Monocyte (primary cell): ENCODE results near the genes ANTXR1 and PCBP1.

- PRO-cap, 2 experiments = no peak in any of the 2 experiments
These were observed 147.2 kb downstream of the MEIS1 start for GRCh38 chr2:66582113-66582604.

GRCh38 chr2:66695381-66695672, 260.4 kb downstream of the MEIS1 start:
- PRO-cap, 2 experiments = no peak in any of the 2 experiments

DNA sequence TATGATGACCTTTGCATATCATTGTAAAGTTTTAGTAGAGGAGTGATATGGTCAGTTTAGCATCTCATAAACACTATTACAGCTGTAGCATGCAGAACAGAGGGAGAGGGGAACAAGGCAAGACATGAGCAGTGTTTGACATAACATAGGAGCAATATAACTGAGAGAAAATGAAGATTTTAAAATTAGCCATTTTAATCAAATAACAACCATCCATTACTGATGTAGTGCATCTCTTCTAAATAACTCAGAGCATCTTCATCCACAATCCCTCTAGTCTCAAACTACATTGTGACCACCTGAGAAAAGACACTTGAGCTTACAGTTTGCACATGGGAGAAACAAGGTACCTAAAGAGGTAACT, 155.7 kb downstream of the ETAA1 start:
- PRO-cap, 2 experiments = no peak in any of the 2 experiments

- PRO-cap, 2 experiments = peak in 2 of 2 experiments; most common plus-strand start chr2:68386426 (in 2); most common minus-strand start chr2:68386818 (in 1)
These were observed 21.4 kb downstream of the PLEK start for GRCh38 chr2:68386283-68387099.

- PRO-cap, 2 experiments = no peak in any of the 2 experiments
These were observed 23.2 kb downstream of the PLEK start for GRCh38 chr2:68388324-68388544.

DNA sequence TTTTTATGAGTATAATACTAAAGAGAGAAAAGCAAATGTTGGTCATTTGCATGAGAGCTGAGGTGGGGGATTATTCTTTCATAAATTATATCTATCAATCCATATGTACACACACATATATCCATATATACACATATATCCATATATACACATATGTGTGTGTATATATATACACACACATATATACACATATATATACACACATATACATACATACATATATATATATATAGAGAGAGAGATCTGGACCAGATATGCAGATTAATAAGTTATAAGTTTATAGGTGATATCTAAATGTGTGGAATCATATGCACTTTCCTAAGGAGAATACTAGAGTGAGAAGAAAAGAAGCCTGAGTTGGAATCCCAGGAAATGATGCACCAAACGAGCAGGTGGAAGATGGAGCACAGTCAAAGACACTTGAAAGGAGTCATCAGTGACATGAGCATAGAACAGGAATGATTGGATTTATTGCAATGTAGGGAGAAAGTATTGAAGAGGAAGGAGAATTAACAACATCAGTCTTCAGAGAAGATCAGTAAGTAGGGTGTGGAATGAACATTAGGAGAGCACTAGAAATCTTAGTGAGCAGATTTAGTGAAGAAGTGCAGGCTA, 68.3 kb downstream of the ARHGAP25 start:
- PRO-cap, 2 experiments = no peak in any of the 2 experiments

DNA sequence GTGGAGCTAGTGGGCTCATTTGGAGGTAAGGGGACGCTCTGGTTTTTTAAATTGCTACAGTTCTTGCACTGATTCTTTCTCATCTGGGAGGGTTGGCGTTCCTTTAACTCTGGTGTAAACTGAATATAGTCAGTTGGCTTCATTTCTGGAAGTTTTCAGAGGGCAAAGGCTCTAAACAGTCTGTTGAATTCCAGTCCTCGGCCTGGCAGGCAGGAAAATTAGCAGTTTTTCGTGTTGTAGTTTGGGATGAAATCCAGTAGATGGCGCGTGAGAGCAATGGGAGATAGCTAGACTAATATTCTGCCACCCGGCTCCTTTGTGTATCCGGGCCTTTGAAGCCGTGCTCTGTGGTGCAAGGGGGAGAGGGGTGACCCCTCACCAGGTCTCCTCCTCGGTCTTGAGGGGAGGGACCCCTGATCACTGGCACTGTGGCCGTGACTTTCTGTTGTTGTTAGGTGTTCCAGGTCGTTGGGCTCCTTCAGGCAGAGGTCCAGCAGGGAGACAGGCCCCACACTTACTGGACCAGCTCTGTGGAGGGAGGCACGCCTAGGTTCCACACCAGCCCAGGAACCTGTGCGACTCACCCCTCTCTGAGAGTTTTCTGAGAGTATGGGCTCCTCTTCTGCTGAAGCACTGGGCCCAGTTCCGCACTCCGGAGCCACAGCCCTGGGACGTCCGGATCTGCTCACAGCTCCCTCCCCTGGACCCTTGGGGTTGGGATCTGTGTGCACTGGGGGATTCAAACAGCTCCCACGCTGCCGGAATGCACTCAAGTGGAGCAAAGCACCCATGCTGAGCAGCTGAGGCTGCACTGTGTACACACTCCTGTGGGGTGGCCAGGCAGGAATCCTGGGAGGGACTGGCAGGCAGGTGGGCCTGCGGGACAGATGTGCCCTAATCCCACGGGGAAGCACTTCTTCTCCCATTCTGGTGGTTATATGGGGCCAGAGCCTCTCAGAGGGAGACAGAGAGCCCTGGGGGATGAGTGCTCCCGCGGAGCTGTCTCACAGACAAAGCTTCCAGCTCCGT, 9.0 kb downstream of the GKN2 start:
- PRO-cap, 2 experiments = no peak in any of the 2 experiments

DNA sequence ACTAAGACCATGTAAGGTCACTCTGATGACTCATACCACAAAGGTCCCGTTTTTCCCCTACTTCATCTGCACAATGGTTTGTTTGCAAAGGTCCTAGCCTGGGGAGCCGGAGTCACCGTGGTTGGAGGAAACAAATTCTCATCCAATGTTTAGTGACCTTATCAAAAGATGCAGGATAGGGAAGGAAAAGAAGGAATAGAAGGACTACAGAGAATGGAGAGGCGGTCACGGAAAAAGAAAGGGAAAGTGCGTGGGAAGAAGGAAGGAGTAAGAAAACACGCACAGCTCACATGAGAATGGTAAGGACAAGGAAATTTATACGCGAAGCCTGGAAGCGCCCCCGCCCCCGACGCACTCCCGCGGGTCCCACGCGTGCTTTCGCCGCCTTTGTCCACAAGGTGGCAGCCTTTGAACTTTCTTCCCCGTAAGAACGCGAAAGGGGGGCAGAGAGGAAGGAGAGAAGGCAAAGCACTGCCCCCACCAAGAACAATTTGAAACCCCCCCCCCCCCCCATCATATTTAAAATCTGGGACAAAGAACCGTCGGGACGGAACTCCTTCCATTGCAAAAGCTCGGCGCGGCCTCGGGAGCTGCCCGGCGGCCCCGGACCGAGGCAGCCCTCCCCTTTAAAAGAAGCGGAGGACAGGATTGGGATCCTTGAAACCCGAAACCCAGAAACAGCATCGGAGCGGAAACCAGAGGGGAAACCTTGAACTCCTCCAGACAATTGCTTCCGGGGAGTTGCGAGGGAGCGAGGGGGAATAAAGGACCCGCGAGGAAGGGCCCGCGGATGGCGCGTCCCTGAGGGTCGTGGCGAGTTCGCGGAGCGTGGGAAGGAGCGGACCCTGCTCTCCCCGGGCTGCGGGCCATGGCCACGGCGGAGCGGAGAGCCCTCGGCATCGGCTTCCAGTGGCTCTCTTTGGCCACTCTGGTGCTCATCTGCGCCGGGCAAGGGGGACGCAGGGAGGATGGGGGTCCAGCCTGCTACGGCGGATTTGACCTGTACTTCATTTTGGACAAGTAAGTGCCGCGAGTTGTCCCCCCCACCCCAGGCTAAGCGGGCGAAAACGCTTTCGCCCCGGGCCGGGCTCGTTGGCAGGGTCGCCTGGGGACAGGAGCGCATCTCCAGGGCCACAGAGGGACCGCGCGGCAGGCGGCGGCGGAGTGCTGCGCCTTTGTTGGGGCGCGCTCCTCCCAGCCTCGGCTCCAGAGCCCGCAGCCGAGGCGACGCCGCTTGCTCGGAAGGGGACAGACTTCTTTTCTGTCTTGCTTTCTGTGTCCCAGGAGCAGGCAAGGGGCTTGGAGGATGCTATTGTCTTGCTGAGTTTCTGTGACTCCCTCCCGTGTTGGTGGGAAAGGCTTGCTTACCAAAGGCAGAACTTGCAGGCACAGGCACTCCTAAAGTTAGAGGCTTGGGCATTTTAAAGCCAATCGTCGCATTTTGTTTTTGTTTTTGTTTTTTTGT, at the start of gene ANTXR1:
TSS of gene ANTXR1 (plus strand) at position 548 of the 1,465 bp plus-strand sequence.
- PRO-cap, 2 experiments = no peak in any of the 2 experiments

GRCh38 chr2:69201220-69202234, 185.5 kb downstream of the GFPT1 start:
- PRO-cap, 2 experiments = no peak in any of the 2 experiments

GRCh38 chr2:69271877-69272212, 115.2 kb downstream of the GFPT1 start:
- PRO-cap, 2 experiments = no peak in any of the 2 experiments

GRCh38 chr2:69316562-69317690, 70.1 kb downstream of the GFPT1 start:
- PRO-cap, 2 experiments = no peak in any of the 2 experiments

DNA sequence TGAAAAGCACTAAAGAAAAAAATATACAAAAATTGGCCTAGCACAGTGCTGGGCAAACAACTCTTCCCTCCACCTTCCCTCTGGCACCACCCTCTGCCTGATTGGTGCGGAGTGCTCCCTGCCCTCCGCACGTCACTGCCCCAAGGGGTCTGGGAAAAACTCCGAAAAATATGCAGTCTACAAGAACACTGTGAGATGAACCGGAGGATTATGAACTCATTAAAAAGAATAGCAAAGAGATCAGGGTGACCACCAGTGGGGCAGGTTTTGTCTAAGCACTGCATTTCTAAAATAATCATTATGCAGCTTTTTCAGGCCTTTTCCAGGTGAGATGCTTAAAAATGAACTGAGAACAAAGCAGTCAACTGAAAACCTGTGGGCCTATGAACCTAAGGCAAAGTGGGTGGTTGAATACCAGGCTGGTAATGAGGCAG, 57.6 kb downstream of the AAK1 start:
- PRO-cap, 2 experiments = no peak in any of the 2 experiments

DNA sequence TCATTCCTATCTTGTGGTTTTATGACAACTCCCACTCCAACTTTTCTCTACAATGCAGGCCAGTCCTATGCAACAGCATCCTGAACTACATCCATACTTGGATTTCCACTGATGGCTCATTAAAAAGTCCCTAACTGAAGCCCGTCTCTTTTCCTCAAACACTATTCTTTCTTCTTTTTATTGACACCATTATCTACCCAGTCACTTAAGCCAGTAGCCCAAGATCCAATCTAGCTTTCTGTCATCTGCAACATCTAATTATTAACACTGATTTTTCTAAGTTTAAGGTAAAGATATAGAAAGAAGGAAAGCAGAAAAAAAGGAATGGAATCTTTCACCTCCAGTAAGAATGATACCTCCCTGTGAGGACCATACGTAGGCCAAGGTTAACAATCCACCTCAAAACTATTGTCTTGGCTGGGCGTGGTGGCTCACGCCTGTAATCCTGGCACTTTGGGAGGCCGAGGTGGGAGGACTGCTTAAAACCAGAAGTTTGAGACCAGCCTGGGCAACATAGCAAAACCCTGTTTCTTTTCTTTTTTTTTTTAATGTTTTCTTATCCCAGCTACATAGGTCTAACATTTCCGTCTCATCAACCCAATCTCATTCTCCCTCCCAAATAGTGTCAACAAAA, 15.7 kb downstream of the AAK1 start:
- PRO-cap, 2 experiments = no peak in any of the 2 experiments

DNA sequence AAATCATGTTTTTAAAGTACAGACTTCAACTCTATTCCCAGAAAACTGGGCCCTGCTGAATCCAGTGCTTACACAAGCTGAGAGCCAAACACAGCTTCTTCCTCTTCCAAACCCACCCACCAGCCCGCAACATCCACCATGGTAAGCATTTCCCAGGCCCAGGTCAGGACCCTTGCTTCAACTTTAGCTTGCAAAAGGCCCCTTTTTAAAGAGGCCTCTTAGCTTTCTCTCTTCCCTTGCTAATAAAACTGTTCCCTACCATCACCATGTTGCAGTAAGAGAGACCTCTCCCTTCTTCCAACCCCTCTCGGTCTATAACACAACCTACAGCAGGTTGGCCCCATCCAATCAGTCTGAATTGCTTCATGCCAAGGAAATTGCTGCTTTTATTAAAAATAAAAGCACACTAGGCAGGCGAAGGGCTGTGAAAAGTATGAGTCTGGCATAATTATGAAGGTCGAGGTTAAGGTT, 1.9 kb downstream of the AAK1 start:
- PRO-cap, 2 experiments = peak in 1 of 2 experiments; most common minus-strand start position 309 of the sequence (in 1)

DNA sequence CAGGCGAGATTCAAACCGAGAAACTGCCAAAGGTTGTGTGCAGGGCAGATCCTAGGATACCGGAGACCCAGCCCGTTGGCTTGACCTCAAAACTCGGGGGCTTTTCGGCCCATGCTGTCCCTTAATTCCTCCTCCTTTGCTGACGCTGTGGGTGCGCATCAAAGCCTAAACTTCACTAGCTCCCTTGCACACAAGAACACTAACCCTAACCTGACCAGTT, 938 bp upstream of the AAK1 start:
- PRO-cap, 2 experiments = no peak in any of the 2 experiments

- PRO-cap, 2 experiments = peak in 2 of 2 experiments; most common plus-strand start chr2:69945604 (in 1); most common minus-strand start chr2:69945454 (in 1)
These were observed 16.0 kb downstream of the ASPRV1 start for GRCh38 chr2:69945261-69946032.

- PRO-cap, 2 experiments = no peak in any of the 2 experiments
These were observed 42.4 kb upstream of the PCBP1 start for GRCh38 chr2:70044688-70045499.

DNA sequence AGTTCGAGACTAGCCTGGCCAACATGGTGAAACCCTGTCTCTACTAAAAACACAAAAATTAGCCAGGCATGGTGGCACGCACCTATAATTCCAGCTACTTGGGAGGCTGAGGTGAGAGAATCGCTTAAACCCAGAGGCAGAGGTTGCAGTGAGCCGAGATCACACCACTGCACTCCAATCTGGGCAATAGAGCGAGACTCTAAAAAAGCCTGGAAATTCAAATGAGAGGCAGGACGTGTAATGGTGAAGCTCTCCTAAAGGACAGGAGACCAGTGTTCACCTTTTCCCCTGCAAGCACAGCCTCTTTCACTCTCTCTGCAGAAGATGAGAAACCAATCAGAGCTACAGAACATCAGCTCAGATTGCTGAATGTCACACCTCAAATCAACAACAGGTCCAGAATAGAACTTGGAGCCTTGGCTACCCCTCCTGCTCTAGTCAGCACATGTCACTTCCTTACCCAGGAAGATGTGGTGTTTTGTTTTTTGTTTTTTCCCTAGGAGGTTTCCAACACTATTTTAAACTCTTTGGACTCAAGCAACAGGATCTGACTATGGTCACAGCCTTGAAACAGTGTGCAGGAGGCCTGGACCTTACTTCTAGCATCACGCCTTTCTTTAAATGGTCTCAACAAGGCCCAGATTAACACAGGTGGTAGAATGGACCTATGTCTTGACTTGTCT, 41.4 kb upstream of the PCBP1 start:
- PRO-cap, 2 experiments = no peak in any of the 2 experiments

GRCh38 chr2:70087253-70087503, at the start of gene PCBP1:
PCBP1 (plus strand) TSS chr2:70087477.
- PRO-cap, 2 experiments = peak in 2 of 2 experiments; most common plus-strand start chr2:70087477 (in 2); most common minus-strand start chr2:70087487 (in 2)

DNA sequence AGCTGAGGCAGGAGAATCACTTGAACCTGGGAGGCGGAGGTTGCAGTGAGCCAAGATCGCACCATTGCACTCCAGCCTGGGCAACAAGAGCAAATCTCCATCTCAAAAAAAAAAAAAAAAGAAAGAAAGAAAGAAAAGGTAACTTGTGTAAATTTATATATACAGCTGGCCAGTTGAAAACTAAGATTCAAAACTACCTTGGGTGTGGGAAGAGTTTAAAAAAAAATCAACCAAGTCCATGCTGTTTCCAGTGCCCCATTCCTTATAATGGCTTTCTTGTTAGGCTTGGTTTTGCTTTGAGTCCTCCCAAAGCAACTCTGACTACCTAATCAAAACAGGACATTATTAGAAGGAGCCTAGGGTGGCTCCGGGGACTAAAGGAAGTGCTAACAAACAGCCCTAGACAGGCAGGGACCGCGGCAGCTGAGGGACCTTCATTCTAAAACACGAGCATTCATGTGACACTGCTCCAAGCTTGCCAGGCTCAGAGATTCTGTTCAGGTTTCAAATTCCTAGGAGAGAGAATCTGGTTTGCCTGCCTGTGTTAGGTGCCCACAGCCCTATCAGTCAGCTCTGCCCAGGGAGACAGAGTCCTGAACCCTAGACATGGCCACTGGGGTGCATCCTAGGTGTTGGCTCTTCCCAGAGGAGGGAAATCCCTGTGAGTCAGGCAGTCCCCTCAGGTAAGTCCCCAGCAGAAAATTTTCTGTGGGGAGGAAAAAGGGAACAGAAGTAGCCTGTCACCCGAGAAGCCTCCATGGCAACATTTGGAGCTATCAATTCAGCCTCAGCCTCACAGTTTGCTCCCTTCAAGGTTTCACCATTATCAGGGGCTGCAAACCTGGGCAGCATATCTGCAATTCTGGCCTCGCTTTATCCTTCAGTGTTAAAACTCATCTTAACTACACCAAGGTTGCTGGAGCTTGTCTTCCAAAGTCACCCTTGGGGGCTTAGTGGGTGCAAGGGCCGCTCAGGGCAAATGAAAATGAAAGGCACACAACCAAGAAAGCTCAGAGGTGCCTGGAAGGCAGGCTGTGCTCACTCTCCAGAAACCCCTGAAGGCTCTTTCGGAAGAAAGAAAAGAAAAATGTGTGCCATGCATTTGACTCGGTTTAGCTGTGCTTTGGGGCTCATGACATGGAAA, 28.4 kb downstream of the PCBP1 start:
- PRO-cap, 2 experiments = no peak in any of the 2 experiments